ENCODE measurements around a stretch of chr10.

- RAMPAGE, long total RNA: no peak
- RRBS: no CpG with 5 or more reads among the region's 7 CpGs
PRO-cap:
- standard: no peak
- CoPRO, capped RNA only, 2 experiments: no peak in any of the 2 experiments
- CoPRO, capped and uncapped RNA, 2 experiments: no peak in any of the 2 experiments
- CoPRO, uncapped RNA only, 2 experiments: peak in 1 of 2 experiments; most common plus-strand start chr10:70432192 (in 1)
CAGE:
- cytosol, long polyA plus RNA: no peak
- long polyA plus RNA: no peak
- nucleolus, long total RNA: no peak
- nucleus, long polyA plus RNA: no peak
These were observed 9.4 kb downstream of the NODAL start for GRCh38 chr10:70431917-70432657.

- RAMPAGE, long total RNA: no peak
- RRBS: no CpG with 5 or more reads among the region's 4 CpGs
PRO-cap:
- standard: no peak
- CoPRO, capped RNA only, 2 experiments: no peak in any of the 2 experiments
- CoPRO, capped and uncapped RNA, 2 experiments: no peak in any of the 2 experiments
- CoPRO, uncapped RNA only, 2 experiments: no peak in any of the 2 experiments
CAGE:
- cytosol, long polyA plus RNA: no peak
- long polyA plus RNA: no peak
- nucleolus, long total RNA: no peak
- nucleus, long polyA plus RNA: no peak
These were observed 15.7 kb downstream of the PALD1 start for GRCh38 chr10:70494266-70494648.

DNA sequence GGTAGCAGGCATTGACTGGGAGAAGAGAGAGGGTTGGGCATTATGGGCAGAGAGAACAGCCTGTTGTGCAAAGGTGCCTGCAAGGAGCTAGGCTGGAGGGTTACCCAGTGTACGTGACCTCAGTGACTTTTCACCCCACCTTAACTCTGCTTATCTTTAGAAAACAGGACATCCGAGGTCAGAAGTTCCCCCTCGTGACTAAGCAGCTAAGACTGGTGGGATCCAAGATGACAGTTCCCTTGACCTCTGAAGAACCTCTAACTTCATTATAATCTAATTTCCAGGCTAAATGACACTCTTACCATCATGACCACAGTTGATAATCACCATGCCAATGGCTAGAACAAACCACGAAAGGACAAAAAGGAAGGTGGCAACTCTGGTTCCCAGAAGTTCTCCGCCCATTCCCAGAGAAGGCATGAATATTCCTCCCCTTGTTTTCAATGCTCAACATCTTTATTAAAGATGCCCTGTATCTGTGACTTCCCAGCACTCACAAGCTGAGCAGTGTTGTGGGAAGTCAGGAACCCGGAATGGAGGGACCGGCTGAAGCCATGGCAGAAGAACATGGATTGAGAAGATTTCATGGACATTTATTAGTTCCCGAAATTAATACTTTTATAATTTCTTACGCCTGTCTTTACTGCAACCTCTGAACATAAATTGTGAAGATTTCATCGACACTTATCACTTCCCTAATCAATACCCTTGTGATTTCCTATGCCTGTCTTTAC is 4.9 kb upstream of the ADAMTS14 start:
- RAMPAGE, long total RNA: no peak
- RRBS: no CpG with 5 or more reads among the region's 10 CpGs
PRO-cap:
- standard: bidirectional peak, plus-strand start at position 489 of the sequence, minus-strand start at position 124 of the sequence
- CoPRO, capped RNA only, 2 experiments: peak in 2 of 2 experiments; most common plus-strand start position 489 of the sequence (in 2); most common minus-strand start position 327 of the sequence (in 1)
- CoPRO, capped and uncapped RNA, 2 experiments: peak in 2 of 2 experiments; most common plus-strand start position 489 of the sequence (in 2); most common minus-strand start position 212 of the sequence (in 1)
- CoPRO, uncapped RNA only, 2 experiments: peak in 2 of 2 experiments; most common plus-strand start position 489 of the sequence (in 2); most common minus-strand start position 211 of the sequence (in 1)
CAGE:
- cytosol, long polyA plus RNA: no peak
- long polyA plus RNA: no peak
- nucleolus, long total RNA: no peak
- nucleus, long polyA plus RNA: no peak

- RAMPAGE, long total RNA: no peak
- RRBS: no CpG with 5 or more reads among the region's 8 CpGs
PRO-cap:
- standard: no peak
- CoPRO, capped RNA only, 2 experiments: no peak in any of the 2 experiments
- CoPRO, capped and uncapped RNA, 2 experiments: no peak in any of the 2 experiments
- CoPRO, uncapped RNA only, 2 experiments: no peak in any of the 2 experiments
CAGE:
- cytosol, long polyA plus RNA: no peak
- long polyA plus RNA: no peak
- nucleolus, long total RNA: no peak
- nucleus, long polyA plus RNA: no peak
These were observed 10.2 kb downstream of the TBATA start for GRCh38 chr10:70774878-70775482.

DNA sequence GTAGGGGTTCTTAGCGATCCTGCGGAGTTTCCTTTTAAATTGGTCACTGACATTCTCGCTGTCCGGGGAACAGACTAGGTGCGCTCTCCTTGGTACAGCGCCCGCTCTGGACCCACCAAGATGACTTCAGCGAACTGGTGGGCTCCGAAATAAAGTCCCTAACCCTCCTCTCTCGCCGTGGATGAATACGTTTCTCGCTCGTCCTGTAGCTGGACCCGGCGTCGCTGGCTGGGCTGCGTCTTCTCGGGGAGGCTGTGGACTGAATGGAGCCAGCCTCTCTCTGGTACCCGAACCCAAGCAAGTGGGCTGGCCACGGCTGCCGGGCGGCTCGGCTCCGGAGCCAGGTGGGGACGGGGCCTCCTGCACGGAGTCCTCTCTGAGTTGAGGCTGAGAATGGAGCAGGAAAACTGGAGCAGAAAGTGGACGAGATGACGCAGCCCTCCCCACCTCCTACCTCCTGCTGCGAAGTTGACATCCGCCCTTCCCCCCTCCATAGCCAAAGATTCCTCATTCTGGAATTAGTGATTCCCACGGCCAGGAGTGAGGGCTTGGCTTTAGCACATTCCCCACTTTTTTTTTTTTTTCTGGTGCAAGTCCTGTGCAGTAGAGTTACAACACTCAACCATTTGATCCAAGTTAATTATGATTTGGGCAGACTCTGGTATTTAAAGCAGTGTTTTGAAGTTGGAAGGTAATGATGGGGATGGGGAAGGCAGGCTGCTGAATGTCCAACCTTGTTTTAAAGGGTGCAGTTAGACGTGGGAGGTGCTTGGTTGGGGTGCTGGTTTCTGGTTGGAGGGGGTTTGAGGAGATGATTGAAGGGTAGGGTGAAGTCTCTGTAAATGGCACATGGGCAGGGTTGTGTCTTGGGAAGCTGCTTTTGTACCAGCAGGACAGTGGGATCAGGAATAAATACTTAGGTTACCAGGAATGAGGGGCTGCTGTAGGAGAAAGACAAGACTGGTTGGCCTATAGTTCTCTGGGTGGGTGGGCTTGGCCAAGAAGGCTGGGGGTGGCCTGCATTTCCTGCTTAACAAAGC is 1.7 kb downstream of the UNC5B start:
- RAMPAGE, long total RNA: no peak
- RRBS: no CpG with 5 or more reads among the region's 33 CpGs
PRO-cap:
- standard: no peak
- CoPRO, capped RNA only, 2 experiments: no peak in any of the 2 experiments
- CoPRO, capped and uncapped RNA, 2 experiments: no peak in any of the 2 experiments
- CoPRO, uncapped RNA only, 2 experiments: no peak in any of the 2 experiments
CAGE:
- cytosol, long polyA plus RNA: no peak
- long polyA plus RNA: no peak
- nucleolus, long total RNA: no peak
- nucleus, long polyA plus RNA: no peak

DNA sequence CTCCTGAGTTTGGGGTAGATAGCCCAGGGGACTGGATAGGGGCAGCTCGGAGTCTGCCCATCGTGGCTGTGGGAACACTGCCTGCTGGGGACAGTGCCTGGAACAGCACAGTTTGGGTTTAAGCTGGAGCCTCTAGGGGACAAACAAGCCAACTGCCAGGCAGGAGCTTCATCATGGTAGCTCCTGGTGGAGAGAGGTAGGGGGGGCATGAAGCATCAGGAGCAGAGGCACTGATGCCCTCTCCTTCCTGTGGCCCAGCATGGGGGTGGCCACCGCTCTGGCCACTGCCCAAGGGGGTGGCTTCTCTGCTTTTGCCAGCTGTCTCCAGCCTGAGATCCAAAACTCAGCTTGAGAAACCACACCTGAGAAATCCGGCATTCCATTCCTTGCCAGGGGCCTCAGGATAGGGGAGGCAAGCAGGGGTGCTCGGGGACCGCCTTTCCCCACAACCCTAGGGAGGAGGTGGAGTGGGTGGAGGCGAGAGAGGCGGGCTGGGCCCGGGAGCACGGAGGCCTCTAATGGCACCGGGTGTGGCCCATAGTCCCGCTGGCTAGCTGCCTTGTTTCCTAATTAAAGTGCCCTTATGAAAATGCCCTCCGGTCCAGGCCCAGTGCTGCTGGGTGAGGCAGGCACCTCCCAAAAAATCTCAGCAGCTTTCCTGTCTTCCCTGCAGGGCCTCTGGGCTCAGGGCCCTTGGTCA is 47.6 kb downstream of the UNC5B start:
- RAMPAGE, long total RNA: no peak
- RRBS: 27% methylated on average over 6 of the region's 13 CpGs
PRO-cap:
- standard: no peak
- CoPRO, capped RNA only, 2 experiments: no peak in any of the 2 experiments
- CoPRO, capped and uncapped RNA, 2 experiments: no peak in any of the 2 experiments
- CoPRO, uncapped RNA only, 2 experiments: no peak in any of the 2 experiments
CAGE:
- cytosol, long polyA plus RNA: no peak
- long polyA plus RNA: no peak
- nucleolus, long total RNA: no peak
- nucleus, long polyA plus RNA: no peak

- RAMPAGE, long total RNA: no peak
- RRBS: no CpG with 5 or more reads among the region's 7 CpGs
PRO-cap:
- standard: no peak
- CoPRO, capped RNA only, 2 experiments: no peak in any of the 2 experiments
- CoPRO, capped and uncapped RNA, 2 experiments: no peak in any of the 2 experiments
- CoPRO, uncapped RNA only, 2 experiments: no peak in any of the 2 experiments
CAGE:
- cytosol, long polyA plus RNA: no peak
- long polyA plus RNA: no peak
- nucleolus, long total RNA: no peak
- nucleus, long polyA plus RNA: no peak
These were observed 75.7 kb downstream of the CDH23 start for GRCh38 chr10:71472423-71472864.

GRCh38 chr10:71658877-71659403 is 60.6 kb downstream of the C10orf105 start:
- RAMPAGE, long total RNA: no peak
- RRBS: no CpG with 5 or more reads among the region's 5 CpGs
PRO-cap:
- standard: no peak
- CoPRO, capped RNA only, 2 experiments: no peak in any of the 2 experiments
- CoPRO, capped and uncapped RNA, 2 experiments: no peak in any of the 2 experiments
- CoPRO, uncapped RNA only, 2 experiments: no peak in any of the 2 experiments
CAGE:
- cytosol, long polyA plus RNA: no peak
- long polyA plus RNA: no peak
- nucleolus, long total RNA: no peak
- nucleus, long polyA plus RNA: no peak

- RAMPAGE, long total RNA: no peak
- RRBS: 38% methylated on average over 6 of the region's 11 CpGs
PRO-cap:
- standard: no peak
- CoPRO, capped RNA only, 2 experiments: no peak in any of the 2 experiments
- CoPRO, capped and uncapped RNA, 2 experiments: no peak in any of the 2 experiments
- CoPRO, uncapped RNA only, 2 experiments: no peak in any of the 2 experiments
CAGE:
- cytosol, long polyA plus RNA: no peak
- long polyA plus RNA: no peak
- nucleolus, long total RNA: no peak
- nucleus, long polyA plus RNA: no peak
These were observed 56.3 kb downstream of the C10orf105 start for GRCh38 chr10:71663219-71663660.

- RAMPAGE, long total RNA: no peak
- RRBS: 72% methylated on average over 5 of the region's 11 CpGs
PRO-cap:
- standard: no peak
- CoPRO, capped RNA only, 2 experiments: no peak in any of the 2 experiments
- CoPRO, capped and uncapped RNA, 2 experiments: no peak in any of the 2 experiments
- CoPRO, uncapped RNA only, 2 experiments: no peak in any of the 2 experiments
CAGE:
- cytosol, long polyA plus RNA: no peak
- long polyA plus RNA: no peak
- nucleolus, long total RNA: no peak
- nucleus, long polyA plus RNA: no peak
These were observed 10.5 kb downstream of the C10orf105 start for GRCh38 chr10:71709105-71709481.

DNA sequence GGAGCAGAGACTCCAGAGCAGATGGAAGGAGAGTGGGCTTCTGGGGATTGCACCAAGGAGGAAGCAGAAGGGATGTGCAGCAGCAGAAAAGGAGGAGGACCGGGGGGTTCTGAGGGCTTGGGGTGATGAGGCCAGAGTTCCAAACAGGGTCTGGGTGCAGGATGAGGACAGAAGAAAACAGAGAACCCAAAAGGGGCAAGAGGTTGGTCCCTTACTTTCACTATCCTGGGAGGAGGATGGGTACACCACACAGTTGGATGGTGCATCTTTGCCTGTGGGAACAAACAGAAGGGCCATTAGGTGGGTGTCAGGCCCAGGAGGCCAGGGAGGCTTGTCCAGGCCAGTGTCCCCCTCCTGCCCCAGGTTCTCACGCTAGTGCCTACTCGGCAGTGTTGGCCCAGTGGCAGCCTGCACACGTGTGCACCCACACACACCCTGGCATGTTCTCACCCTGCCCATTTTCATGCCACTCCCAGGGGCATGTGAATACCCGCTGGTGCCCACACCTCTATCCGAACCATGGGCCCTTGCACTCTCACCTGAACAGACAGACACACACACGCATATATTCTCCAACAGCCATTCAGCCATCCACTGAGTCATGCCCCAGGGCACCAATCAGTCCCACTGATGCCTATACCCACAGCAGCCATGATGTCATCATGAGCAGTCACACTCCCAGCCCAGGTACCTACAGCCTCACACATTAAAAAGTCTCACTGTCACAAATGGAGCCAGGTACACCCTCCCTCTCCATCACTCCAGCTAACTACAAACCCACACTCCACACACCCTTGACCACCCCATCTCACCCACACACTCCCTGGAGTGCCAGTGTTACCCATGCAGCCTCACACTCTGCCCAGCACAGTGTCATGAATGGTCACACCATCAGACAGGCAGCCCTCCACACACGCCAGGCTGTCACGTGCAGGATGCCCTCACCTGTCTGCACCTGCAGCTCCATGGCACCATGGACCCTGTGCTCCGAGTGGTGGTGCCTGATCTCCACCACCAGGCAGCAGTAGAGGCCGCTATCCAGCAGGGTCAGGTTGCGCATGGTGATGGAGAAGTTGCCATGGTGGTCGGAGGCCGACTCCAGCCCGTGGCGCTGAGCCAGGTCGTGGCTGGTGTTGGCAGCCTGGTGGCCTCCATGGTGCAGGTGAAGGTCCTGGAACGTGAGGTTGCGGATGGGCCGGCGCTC is 12.3 kb downstream of the VSIR start:
- RAMPAGE, long total RNA: no peak
- RRBS: no CpG with 5 or more reads among the region's 21 CpGs
PRO-cap:
- standard: no peak
- CoPRO, capped RNA only, 2 experiments: no peak in any of the 2 experiments
- CoPRO, capped and uncapped RNA, 2 experiments: no peak in any of the 2 experiments
- CoPRO, uncapped RNA only, 2 experiments: no peak in any of the 2 experiments
CAGE:
- cytosol, long polyA plus RNA: no peak
- long polyA plus RNA: no peak
- nucleolus, long total RNA: no peak
- nucleus, long polyA plus RNA: no peak

DNA sequence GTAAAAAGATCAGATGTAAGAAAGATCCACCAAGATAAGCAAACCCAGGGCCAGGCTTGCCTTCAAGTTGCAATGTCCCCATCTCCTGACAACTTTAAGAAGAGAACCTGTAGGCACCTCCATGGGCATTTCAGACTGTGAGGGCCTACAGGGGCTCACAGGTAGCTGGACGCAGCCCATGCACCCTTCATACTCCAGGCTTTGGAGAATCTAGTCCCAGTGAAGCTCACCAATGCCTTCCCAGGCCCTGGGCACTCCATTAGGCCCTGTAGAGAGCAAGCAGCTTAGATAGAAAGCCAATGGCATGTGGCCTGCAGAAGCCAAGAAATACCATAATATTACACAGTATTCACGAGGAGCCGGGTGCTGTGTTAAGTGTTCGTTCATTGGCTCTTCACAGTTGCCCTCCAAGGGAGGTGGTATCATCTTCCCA is 3.4 kb downstream of the VSIR start:
- RAMPAGE, long total RNA: no peak
- RRBS: no CpG with 5 or more reads among the region's 4 CpGs
PRO-cap:
- standard: no peak
- CoPRO, capped RNA only, 2 experiments: no peak in any of the 2 experiments
- CoPRO, capped and uncapped RNA, 2 experiments: no peak in any of the 2 experiments
- CoPRO, uncapped RNA only, 2 experiments: no peak in any of the 2 experiments
CAGE:
- cytosol, long polyA plus RNA: no peak
- long polyA plus RNA: no peak
- nucleolus, long total RNA: no peak
- nucleus, long polyA plus RNA: no peak

DNA sequence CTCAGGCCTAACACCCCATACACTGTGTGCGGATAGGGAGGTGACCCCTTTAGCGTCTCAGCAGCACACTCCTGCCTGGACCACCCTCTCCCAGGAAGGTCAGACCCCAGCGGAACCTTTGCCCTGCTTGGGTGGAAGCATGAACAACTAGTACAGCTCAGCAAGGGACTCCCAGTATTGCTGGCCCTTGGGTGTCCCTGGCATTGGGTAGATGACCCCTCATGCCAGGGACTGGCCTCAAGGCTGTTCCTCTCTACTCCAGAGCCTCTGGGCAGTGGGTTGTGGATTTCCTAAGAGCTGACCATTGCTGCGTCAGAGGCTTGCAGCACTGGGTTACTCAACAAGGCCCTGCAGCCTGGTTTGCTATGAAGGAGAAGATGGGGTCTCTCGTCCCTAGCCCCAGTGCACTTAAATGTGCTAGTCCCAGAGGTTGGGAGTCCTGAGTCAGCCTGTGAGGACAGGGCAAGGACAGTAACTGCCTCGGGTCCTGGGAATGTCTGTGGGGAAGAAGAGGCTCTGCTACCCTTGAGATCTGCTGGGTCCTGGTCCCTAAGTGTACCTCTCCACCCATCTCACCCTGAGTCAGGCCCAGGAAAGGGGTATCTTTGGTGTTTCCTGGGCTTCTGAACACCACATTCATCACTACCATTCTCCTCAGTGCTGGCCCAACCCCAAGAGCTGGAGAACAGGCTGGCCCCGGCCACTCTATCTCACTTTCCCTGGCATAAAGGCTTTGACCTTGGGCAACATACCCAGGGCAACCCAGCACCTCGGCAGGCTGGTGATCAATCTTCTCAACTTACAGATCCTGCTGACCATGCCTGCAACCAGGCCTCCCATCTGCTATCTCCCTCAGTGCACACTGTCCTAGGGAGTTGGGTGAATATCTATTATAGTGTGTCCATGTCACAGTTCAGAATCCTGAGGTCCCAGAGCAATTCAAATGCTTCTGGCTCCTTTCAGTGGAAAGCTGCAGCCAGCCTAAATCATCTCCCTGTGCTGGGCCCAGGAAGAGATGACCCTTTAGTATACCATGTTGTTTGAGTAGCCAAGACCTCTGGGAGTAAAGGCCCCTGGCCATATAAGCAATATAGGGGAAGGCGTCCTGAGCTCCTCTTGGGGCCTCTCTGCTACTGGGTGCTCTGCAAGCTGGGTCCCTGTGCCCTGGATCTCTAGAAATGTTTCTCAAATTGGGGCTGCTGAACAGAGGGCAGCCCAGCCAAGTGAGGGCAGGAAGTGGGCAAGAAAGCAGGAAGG is 2.2 kb downstream of the VSIR start:
- RAMPAGE, long total RNA: no peak
- RRBS: no CpG with 5 or more reads among the region's 9 CpGs
PRO-cap:
- standard: no peak
- CoPRO, capped RNA only, 2 experiments: no peak in any of the 2 experiments
- CoPRO, capped and uncapped RNA, 2 experiments: no peak in any of the 2 experiments
- CoPRO, uncapped RNA only, 2 experiments: no peak in any of the 2 experiments
CAGE:
- cytosol, long polyA plus RNA: no peak
- long polyA plus RNA: no peak
- nucleolus, long total RNA: no peak
- nucleus, long polyA plus RNA: no peak

- RAMPAGE, long total RNA: no peak
- RRBS: no CpG with 5 or more reads among the region's 12 CpGs
PRO-cap:
- standard: no peak
- CoPRO, capped RNA only, 2 experiments: no peak in any of the 2 experiments
- CoPRO, capped and uncapped RNA, 2 experiments: no peak in any of the 2 experiments
- CoPRO, uncapped RNA only, 2 experiments: no peak in any of the 2 experiments
CAGE:
- cytosol, long polyA plus RNA: no peak
- long polyA plus RNA: no peak
- nucleolus, long total RNA: no peak
- nucleus, long polyA plus RNA: no peak
These were observed 15.0 kb downstream of the PSAP start for GRCh38 chr10:71835746-71836844.

DNA sequence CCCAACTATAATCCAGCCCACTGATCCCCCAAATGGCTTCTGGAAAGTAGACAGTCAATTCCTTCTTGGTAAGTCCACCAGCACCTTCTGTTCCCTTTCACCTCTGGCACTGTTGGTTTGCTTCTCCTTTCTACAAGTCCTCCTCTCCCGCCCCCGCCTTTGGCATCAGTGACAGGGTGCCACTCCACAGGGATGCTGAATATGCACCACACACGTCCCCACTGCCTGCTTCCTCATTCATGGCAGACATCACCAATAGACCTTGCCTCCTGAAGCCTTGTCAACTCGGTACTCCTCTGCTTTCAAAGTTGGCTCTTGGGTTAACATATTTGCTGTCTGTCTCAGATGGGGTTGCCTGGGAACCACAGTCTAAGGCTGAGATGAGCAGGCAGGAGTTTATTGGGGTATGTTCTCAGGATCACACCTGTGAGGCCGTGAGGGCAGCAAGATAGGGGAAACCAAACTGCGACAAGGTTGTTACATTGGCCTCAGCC is 7.2 kb upstream of the PSAP start:
- RAMPAGE, long total RNA: no peak
- RRBS: no CpG with 5 or more reads among the region's 6 CpGs
PRO-cap:
- standard: no peak
- CoPRO, capped RNA only, 2 experiments: no peak in any of the 2 experiments
- CoPRO, capped and uncapped RNA, 2 experiments: no peak in any of the 2 experiments
- CoPRO, uncapped RNA only, 2 experiments: no peak in any of the 2 experiments
CAGE:
- cytosol, long polyA plus RNA: no peak
- long polyA plus RNA: no peak
- nucleolus, long total RNA: no peak
- nucleus, long polyA plus RNA: no peak

- RAMPAGE, long total RNA: no peak
- RRBS: no CpG with 5 or more reads among the region's 8 CpGs
PRO-cap:
- standard: no peak
- CoPRO, capped RNA only, 2 experiments: no peak in any of the 2 experiments
- CoPRO, capped and uncapped RNA, 2 experiments: no peak in any of the 2 experiments
- CoPRO, uncapped RNA only, 2 experiments: no peak in any of the 2 experiments
CAGE:
- cytosol, long polyA plus RNA: no peak
- long polyA plus RNA: no peak
- nucleolus, long total RNA: no peak
- nucleus, long polyA plus RNA: no peak
These were observed 1.4 kb downstream of the CHST3 start for GRCh38 chr10:71965457-71966113.

GRCh38 chr10:71970699-71972024 is 7.0 kb downstream of the CHST3 start:
- RAMPAGE, long total RNA: no peak
- RRBS: no CpG with 5 or more reads among the region's 27 CpGs
PRO-cap:
- standard: no peak
- CoPRO, capped RNA only, 2 experiments: no peak in any of the 2 experiments
- CoPRO, capped and uncapped RNA, 2 experiments: no peak in any of the 2 experiments
- CoPRO, uncapped RNA only, 2 experiments: no peak in any of the 2 experiments
CAGE:
- cytosol, long polyA plus RNA: no peak
- long polyA plus RNA: no peak
- nucleolus, long total RNA: no peak
- nucleus, long polyA plus RNA: no peak